ENCODE results near the gene PERP.

GRCh38 chr6:138013851-138014502 lies 93.2 kb downstream of the PERP start:
- PRO-cap: no peak
- RAMPAGE, long total RNA, 3 experiments: no peak in any of the 3 experiments

DNA sequence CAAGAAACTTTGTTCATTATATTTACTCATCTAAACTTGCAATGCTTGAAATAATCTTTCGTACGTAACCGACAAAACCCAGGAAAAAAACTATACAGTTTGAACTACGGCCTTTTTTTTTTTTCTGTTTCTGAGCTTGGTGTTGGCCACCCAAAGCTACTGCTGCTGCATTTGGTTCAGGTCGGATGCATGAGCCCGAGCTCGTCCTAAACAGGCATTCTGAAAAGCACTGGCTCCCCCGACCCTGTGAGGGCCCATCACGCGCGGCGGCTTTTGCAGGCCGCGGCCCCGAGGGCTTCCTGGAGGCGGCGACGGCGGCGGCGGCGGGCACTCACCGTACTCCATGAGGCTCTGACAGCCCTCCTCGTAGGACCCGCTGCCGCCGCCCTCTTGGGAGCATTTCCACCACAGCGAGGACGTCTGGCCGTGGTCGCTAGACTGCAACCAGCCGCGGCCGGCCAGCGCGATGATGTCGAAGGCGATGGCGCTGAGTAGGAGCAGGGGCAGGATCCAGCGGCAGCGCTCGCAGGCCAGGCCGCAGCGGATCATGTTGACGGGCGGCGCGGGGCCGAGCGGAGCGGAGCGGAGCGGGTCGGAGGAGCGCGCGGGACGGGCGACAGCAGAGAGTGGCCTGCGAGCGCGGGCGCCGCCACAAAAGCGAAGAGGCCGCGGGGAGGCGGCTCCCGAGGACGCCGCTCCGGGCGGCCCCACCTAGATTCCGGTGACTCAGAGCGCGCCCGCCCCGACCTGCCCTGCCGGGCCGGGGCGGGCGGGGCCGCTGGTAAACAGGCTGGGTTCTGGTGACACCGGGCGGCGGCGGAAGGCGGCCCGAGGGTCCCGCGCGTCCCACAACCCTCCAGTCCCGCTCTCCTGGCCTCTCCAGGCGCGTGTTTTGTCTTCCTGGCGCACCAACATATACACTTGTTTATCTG lies at the start of gene PERP:
PERP (minus strand) TSS at position 628 of the 932 bp plus-strand sequence.
- PRO-cap: bidirectional peak, plus-strand start at position 784 of the sequence, minus-strand start at position 628 of the sequence
- RAMPAGE, long total RNA, 3 experiments: start-site peak on the minus strand in 1 of 3 experiments, centred at position 647 of the sequence, 21 reads per replicate

DNA sequence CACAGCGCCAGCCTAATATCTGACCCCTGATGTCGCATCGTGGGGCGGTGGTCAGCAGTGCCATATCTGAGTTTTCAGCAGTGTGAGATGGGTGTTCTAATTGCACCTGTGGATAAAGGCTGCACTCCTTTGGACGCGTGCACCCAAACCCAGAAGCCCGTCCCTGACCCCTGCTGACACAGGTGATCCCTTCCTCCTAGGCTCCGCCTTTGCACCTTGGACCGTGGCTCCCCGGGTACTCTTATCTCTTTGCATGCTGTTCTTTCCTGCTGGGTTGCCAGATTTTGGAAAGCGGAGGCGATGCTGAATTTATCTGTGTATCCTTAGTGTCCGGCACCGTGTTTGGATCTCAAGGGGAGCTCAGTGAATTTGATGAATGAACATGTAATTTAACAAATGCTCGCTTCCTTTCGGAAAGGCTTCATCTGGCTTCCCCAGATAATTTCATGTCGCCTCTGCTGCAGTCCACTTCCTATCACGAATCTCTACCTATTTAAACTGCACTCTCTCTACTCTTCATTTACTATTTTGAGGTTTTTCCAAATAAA lies 579 bp upstream of the PERP start:
- PRO-cap: no peak
- RAMPAGE, long total RNA, 3 experiments: no peak in any of the 3 experiments

DNA sequence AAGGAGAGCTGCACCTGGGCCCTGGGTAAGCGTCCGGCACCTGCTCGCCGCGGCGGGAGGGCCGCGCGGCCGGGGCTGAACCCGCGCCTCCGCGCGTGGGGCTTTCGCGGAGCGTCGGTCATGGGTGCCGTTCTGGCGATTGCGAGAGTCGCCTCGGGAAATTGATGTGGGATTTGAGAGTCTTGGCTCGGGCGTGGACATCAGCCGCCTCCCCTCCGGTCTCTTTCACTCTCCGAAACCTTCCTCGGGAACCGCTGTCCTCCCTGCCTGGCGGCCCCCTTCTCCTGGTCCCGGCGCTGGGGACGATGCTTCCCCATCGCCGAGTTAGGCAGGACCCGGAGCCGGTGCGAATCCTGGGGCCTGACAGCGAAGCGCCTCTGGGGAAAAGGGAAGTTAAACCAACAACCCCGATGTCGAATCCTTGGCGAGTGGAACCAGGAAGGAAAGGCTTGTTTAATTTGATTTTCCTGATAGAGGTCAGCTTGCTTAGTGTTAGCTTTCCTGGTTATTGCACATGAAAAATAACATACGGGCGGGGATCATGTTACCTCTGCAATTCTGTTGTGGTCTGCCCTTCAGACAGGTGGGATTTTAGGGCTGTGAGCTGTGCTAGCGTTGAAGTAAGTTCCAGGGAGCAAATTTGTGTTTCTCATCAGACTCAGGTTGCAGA lies 543 bp downstream of the ARFGEF3 start:
- PRO-cap: no peak
- RAMPAGE, long total RNA, 3 experiments: no peak in any of the 3 experiments

DNA sequence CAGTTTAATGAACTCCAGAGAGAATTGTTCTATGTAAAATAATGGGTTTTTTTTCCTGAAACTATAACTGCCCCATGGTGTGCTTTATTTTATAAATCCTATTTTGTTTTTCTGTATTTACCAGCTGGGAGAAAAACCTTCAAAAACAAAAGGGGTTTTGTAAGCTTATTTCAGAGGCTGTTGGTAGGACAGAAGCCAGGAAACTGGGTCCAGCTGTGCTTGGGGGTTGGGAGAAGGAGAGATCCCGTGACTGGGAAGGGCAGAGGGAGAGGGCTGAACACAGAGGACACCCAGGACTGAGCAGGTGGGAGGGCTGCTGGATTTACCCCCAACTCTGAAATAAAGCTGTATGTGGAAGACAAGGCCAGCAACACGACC lies 21.2 kb downstream of the ARFGEF3 start:
- PRO-cap: no peak
- RAMPAGE, long total RNA, 3 experiments: no peak in any of the 3 experiments

GRCh38 chr6:138227099-138227921 lies 9.0 kb upstream of the PBOV1 start:
- PRO-cap: no peak
- RAMPAGE, long total RNA, 3 experiments: no peak in any of the 3 experiments

- PRO-cap: no peak
- RAMPAGE, long total RNA, 3 experiments: no peak in any of the 3 experiments
Observed at GRCh38 chr6:138433545-138434195, 29.6 kb downstream of the HEBP2 start.

GRCh38 chr6:138441710-138442336 lies 37.8 kb downstream of the HEBP2 start:
- PRO-cap: no peak
- RAMPAGE, long total RNA, 3 experiments: no peak in any of the 3 experiments

DNA sequence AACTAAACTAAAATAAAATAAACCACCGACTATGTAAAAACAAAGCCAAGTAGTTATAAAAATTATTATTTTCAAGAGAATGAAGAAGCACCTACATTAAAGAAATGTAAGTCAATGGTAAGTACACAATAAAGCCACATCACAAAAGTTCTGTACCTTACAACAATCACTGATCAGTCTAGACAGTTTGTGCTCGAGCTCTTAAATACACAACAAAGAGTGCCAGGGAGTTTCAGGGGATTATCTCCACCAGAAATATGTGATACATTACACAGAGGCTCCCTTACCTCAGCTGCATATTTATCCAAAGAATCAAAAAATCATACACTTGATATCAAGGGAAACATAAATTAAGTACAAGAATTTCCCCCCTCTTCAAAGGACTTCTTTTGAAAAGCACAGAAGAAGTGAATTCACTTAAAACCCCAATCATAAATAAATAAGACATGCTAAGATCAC lies 729 bp downstream of the NHSL1 start:
- PRO-cap: no peak
- RAMPAGE, long total RNA, 3 experiments: no peak in any of the 3 experiments

DNA sequence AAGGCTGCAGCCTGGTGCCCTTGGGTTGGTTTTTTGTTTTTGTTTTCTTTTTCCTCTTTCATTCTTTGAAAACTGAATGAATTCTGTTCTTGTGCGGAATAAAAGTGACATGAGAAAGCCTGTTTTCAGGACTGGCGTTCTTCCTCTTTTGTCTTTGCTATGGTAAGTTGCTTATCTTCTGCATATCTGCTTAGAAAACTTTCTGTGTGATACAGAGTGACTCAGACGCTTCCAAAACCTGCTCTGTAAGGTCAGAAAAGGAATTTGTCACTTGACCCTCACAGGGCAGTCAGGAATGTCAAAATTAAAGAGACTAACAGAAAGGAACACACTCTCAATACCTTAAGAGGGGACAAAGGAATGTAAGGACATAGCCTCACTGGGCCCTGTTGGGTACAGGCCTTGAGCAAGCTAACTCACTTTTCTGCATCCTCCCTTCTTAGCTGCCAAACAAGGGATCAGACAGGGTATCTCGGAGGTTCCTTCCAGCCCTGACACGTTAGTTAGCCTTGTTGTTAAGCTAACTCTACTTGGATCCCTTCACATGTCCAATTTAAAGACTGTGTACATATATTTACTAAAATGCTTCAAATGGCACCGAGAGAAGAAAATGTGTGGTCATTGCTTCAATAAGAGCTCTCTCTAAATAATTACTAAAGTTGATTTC lies 56.4 kb upstream of the NHSL1 start:
- PRO-cap: no peak
- RAMPAGE, long total RNA, 3 experiments: no peak in any of the 3 experiments

GRCh38 chr6:139014985-139015535 lies 13.5 kb upstream of the ABRACL start:
- PRO-cap: no peak
- RAMPAGE, long total RNA, 3 experiments: no peak in any of the 3 experiments

- PRO-cap: no peak
- RAMPAGE, long total RNA, 3 experiments: no peak in any of the 3 experiments
Observed at GRCh38 chr6:139144054-139145236, 9.6 kb downstream of the HECA start.

DNA sequence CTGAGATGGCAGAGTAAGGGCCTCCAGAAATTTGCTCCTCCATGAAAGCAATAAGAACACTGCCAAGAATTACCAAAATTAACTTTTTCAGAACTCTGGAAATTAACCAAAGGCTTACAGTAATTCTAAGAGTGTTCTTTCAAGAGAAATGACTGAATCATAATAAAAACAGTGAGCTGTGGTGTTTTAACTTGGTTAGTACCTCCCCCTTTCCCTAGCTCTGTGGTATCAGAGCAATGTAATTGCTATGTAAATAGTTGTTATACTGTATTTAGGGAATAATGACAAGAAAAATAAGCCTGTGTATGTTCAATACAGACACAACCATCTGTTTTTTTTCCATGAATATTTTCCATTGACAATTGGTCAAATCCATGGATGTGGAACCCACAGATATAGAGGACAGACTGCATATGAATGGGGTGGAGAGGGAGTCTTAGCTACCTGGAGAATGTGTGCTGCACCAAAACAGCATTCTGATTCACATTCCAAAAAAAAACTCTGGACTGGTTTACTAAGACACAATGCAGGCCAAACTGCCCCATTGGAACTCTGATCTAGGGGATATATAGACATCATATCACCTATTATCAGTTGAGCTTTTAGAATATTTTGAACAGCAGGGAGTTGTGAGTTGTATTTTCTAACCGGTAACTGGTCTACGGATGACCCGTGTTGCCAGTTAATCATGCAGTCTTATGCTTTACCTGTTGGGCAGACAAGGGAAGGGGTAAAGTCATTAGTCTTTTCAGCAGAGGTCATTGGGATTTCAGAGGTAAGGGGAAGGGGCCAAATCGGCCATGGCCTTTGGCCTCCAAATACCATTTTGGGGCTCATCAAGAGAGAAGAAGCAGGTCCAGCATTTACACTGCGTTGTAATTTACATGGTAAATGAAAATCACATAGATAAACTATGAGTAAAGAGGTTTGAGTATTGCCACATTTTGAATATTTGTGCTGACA lies 19.3 kb downstream of the HECA start:
- PRO-cap: no peak
- RAMPAGE, long total RNA, 3 experiments: start-site peak on the plus strand in 1 of 3 experiments, centred at position 435 of the sequence, 12 reads per replicate

DNA sequence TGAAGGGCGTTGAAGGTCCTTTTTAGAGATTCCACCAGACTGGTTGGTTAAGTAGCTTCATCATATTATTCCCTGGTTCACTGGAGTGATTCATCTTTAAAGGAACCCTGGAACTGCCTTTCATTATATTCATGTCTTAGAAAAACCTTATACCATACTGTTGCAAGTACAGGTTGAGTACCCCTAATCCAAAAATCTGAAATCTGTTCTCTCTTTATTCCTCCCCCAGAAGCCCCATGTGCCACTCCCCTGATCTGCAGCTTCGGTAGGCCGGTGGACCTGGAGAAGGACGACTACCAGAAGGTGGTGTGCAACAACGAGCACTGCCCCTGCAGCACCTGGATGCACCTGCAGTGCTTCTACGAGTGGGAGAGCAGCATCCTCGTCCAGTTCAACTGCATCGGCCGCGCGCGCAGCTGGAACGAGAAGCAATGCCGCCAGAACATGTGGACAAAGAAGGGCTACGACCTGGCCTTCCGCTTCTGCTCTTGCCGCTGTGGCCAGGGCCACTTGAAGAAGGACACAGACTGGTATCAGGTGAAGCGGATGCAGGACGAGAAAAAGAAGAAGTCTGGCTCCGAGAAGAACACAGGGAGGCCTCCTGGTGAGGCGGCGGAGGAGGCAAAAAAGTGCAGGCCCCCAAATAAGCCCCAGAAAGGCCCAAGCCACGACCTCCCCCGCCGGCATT lies 31.3 kb downstream of the HECA start:
- PRO-cap: no peak
- RAMPAGE, long total RNA, 3 experiments: no peak in any of the 3 experiments

GRCh38 chr6:139181334-139181827 lies 46.5 kb downstream of the HECA start:
- PRO-cap: no peak
- RAMPAGE, long total RNA, 3 experiments: no peak in any of the 3 experiments

DNA sequence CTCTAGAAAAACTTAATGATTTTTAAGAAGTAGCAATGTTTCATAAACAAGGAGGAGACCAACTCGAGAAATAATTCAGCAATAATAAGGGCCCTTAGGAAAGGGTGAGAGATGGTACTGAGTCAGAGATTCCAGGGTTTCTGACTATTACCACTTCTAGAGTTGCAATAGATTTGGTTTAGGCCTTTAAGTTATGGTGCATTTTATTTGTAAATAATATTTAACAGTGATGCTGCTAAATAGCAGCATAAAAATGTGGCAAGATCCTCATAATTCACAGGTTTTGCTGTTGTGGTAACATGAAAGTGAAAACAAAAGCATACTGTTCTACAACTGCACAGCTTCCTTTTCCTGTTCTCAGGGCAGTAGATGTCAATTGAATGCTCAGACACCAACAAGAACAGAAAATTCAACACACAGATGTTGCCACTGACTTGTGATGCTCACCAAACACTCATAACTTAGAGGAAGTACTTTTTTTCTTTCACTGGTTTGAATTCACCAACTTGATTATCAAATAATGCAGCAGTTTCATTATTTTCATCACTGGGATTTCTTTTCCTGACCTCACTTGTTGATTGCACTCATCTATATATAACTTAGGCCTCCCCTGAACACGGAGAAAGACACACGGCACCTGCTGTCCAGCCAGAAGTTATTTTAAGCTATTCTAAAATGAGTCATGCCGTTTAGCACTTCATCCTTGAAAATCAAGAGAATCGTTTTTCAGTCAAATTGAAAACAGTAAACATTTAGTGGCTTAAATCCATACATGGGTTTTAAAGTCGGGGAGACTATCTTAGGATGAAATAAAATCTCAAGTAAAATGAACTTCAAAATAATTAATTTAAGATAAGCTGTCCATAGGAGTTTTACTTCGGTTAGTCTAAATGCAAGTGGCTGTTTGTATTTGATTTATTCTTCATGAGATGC lies 1.0 kb downstream of the TXLNB start:
- PRO-cap: no peak
- RAMPAGE, long total RNA, 3 experiments: no peak in any of the 3 experiments

DNA sequence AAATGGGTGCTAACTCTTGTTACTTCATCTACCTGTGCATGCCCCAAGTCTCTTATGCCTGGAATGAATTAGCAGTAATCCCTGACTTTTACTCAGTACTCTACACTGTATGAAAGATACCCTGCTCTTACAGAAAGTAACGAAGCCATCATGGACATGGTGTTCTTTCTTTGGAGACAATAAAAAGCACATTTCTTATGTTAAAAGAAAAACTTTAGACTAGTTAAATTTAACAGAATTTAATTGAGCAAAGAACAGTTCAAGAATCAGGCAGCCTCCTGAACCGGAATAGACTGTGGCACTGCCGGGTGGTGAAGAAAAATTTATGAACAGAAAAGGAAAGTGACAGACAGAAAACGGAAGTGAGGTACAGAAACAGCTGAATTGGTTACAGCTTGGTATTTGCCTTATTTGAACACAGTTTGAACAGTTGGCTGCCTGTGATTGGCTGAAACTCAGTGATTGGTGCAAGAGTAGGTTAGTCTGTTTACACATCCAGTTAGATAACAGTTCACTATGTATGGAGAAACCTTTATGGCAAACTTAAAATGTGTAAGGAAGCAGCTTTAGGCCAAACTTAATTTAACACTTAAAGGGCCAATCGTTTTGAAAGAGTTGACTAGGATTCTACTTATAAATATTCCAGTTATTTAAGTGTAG lies 115.9 kb upstream of the CITED2 start:
- PRO-cap: bidirectional peak, plus-strand start at position 490 of the sequence, minus-strand start at position 297 of the sequence
- RAMPAGE, long total RNA, 3 experiments: no peak in any of the 3 experiments

DNA sequence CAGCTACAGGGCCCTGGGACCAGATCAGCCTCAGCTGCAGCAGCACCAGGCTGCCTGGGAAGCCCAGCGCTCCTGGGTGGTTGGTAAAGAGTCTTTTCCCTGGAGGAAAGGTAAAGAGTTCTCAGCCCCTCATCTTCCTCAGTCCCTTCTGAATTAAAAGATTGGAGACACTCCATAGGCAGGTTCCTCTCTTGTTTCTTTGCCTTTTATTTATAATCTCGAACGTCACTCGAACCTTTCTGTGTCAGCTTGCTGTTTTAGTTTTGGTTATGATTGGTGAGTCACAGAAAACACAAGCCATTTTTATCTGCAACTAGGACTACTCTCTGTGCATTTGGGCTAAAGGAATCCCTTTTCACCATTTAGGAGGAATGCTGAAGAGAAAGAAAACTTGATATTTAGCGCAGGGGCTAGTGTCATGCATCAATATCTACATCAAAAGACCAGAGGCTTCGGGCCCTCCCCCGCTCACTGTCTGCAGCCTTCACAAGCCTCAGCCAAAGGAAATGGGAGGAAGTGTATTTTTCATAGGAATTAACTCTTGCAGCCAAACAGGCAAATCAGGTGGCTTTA lies 507.7 kb upstream of the CITED2 start:
- PRO-cap: no peak
- RAMPAGE, long total RNA, 3 experiments: no peak in any of the 3 experiments

DNA sequence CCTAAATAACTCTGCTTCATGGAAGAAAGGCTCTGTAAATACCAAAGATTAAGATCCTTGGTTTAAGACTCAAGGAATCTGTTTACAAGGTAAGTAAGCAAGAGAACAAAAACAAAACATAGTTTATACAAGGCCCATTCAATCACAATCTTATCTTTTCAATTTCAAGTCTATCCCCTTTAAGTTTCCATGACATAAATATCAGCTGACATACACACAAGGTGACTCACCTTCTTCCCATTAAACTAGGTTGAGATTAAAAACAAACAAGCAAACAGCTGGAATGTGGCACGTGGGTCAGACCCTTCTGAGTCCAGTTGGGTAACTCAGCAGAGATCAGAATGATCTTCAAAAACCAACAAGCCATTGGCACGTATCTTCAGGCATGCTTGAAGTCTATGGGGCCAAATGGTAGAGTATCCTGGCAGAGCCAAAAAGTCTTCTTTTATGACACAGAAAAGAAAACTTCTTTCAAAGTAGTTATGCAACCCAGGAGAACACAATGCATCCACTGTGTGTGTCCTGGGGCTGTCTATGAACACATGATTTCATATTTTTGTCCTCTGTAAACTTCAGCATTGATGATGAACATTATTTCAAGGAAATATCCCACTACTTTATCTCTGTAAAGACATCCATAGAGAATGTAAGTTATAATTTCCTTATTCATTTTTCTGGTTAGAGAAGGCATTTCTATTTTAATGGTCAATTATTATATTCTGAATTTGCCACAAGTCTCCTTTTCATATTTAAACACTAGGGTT lies 603.5 kb upstream of the CITED2 start:
- PRO-cap: no peak
- RAMPAGE, long total RNA, 3 experiments: start-site peak on the plus strand in 2 of 3 experiments, centred at positions 578 to 591 of the sequence, 30 to 60 reads per replicate

- PRO-cap: no peak
- RAMPAGE, long total RNA, 3 experiments: no peak in any of the 3 experiments
Observed at GRCh38 chr6:140460171-140460776, 1085.8 kb upstream of the CITED2 start.

Data from subcutaneous adipose tissue (tissue), 3 donors.